ENCODE data around the genes DAG1 and MST1R.

DNA sequence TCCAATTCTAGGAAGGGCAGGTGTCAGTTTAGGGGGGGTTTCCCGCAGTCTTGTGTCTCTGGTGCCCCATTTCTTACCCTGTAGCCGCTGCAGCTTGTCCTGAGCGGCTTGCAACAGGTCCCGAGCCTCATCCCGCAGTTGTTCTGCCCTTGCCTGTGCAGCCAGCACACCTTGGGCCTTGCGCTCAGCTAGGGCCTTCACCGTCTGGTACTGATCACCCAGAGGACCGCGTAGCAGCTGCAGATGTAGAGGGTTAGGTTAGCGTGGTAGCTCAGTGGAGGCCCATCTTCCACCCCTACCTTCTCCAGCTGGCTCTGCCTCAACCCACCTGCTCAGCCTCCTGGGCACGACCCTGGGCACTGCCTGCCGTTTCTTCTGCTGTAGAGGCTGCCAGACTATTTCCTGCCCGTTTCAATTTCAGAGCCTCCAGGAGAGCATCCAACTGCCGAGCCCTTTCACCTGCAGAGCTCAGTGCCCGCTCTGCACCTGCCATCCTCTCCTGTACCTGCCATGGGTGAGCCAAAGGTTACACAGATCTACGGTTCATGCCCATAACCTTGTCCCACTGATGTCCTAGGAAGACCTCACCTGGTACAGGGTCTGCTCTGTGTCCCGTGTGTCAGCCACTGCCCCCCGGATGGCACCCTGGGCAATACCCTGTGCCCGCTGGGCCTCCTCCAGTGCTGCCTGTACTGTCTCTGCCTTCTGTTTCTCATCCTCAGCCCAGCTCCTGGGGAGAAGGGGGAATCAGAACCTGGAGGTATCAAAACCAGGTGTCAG lies 923 bp upstream of the USP19 start:
- PRO-cap, result no peak

- PRO-cap, result no peak
These were observed 5.8 kb downstream of the GPX1 start for GRCh38 chr3:49352244-49352884.

DNA sequence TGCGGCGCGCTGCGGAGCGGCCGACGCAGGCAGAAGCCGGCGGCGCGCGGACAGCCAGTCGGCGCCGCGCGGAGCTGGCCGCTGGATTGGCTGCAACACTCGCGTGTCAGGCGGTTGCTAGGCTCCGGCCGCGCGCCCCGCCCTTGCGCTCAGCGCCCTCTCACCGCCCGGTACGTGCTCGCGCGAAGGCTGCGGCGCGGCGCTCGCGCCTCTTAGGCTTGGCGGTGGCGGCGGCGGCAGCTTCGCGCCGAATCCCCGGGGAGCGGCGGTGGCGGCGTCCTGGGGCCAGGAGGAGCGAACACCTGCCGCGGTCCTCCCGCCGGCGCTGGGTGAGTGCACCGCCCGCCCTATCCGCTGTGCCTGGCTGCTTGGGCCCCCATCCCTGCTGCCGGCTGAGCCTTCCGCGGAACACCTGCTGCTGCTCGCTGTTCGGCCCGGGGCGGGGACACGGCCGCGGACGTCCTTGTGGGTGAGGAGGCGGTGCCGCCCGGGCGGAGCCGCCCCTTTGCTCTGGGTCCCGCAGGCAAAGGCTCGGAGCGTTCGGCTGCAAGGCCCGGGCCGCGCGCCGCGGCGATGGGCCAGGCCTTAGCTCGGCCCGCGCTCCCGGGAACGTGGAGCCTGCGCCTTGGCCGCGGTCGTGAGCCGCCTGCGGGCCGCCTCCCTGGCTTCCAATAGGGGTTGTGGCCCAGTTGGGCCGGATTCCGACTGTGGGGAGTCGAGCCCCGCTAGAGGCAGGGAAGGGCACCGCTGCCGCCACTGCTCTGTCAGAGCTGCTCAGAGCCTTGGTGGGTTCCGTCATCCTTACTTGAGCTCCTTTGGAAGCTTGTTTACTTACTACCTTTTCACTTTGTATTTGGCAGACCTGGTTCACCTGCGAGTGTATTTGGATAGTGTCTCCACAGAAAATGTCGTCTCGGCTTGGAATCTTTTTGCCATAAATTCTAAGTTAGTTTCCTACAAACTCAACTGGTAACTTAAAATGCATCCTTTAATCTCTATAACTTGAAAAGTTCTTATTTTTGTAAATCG lies at the start of gene DAG1:
DAG1 (plus strand) TSS at position 163 of the 1,029 bp plus-strand sequence.
- PRO-cap, result bidirectional peak, plus-strand start at position 185 of the sequence, minus-strand start outside the sequence; unidirectional peak, plus-strand start at position 215 of the sequence; bidirectional peak, plus-strand start at position 526 of the sequence, minus-strand start at position 414 of the sequence

- PRO-cap, result no peak
These were observed 31.1 kb downstream of the DAG1 start for GRCh38 chr3:49501039-49501750.

- PRO-cap, result no peak
These were observed 365 bp downstream of the APEH start for GRCh38 chr3:49674509-49674923.

DNA sequence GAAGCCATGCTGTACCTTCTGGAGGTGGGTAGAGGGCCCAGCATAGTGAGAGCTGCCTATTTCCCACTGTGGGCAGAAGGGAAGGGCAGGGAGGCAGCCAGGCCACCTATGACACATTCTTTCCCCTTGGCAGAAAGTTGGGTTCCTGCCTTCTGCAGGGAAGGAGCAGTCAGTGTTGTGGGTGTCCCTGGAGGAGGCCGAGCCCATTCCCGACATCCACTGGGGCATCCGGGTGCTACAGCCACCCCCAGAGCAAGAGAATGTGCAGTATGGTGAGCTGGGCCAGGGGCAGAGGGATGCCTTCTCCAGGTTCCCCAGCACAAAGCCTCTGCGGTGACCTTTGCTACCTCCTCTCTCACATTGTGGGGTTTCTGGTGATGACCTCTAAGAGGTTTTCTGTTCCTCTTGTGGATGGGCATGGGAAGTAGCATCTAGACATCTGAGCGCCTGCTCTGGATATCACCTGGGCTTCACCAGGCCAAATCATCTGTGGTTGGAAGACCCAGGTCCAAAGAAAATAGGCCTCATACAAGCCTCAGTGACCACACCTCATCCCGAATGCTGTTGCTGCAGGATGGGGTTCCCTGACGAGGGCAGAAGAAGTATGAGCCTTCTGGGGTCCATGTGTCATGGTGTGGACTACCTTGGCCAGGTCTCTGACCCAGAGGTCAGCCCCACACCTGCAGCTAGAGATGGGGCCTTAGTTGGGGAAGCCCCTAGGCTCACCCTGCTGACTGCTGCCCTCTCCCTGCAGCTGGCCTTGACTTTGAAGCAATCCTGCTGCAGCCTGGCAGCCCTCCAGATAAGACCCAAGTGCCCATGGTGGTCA lies 7.0 kb downstream of the APEH start:
- PRO-cap, result no peak

DNA sequence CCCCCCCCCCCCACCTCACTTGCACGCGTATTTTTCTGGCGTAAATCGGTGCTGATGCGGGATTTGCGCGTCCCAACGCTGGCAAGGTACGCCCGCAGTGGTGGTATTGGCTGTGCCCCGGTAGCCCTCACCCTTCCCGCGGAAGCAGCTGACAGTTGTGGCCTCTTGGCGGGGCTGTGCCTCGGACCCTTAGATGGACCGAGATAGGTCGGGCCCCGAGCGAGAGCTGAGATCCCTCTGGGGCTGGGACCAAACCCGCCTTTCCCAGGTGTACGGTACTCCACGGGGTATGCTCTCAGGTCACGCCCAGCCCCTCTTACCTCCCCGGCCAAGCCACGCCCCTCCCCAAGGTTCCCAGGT lies 3.0 kb downstream of the MST1 start:
- PRO-cap, result no peak

GRCh38 chr3:49720870-49722117 lies 1.8 kb upstream of the AMIGO3 start:
- PRO-cap, result no peak

DNA sequence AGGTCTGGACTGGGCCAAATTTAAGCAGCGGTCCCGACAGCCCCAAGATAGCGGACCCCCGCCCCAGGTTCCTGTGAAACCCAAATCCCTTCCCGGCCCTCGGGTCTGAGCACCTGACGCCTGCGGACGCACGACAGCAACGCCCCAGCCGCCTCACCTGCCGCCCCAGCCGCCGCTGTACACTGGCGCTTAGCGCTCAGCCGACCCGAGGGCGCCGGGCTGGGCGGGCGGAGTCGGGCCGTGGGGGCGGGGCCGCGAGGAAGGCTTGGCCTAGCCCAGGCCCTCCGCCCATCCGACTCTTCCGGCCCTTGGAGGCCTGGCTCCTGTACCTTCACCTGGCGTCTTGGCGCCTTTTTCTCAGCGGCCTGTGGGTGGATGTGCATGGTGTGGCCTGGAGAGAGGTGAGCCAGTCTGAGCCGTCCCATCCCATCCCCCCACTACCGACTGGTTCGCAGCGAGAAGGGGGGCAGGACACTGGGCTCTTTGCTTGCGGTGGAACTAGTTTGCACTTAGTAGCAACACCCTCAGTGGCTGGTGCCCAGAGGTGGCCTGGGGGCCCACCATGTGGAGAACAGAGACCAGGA lies at the start of gene MST1R:
MST1R (minus strand) TSS at position 184 of the 584 bp plus-strand sequence.
- PRO-cap, result unidirectional peak, minus-strand start at position 181 of the sequence

GRCh38 chr3:50012791-50013354 lies 72.9 kb downstream of the RBM6 start:
- PRO-cap, result no peak

GRCh38 chr3:50028801-50029352 lies 59.8 kb upstream of the RBM5 start:
- PRO-cap, result no peak

- PRO-cap, result no peak
These were observed 31.2 kb upstream of the RBM5 start for GRCh38 chr3:50057611-50057875.

- PRO-cap, result no peak
These were observed 3.1 kb downstream of the RBM5 start for GRCh38 chr3:50091716-50092306.

DNA sequence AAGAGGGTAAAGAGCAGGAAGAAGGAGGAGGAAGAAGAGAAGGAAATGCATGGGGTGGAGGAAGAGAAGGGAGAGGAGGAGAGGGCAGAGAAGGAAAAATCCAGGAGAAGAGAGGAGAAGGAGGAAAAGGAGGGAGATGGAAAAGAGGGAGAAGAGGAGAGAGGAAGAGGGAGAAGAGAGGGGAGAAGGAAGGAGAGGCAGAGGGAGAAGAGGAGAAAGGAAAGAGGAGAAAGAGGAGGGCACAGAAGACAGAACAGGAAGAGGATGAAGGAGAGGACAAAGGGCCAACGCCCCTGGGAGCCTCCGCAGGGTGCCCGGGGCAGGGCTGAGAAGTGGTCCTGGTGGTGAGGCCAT lies 1.3 kb upstream of the SEMA3F start:
- PRO-cap, result no peak

GRCh38 chr3:50154449-50155163 lies 518 bp upstream of the SEMA3F start:
- PRO-cap, result unidirectional peak, plus-strand start at chr3:50155058

DNA sequence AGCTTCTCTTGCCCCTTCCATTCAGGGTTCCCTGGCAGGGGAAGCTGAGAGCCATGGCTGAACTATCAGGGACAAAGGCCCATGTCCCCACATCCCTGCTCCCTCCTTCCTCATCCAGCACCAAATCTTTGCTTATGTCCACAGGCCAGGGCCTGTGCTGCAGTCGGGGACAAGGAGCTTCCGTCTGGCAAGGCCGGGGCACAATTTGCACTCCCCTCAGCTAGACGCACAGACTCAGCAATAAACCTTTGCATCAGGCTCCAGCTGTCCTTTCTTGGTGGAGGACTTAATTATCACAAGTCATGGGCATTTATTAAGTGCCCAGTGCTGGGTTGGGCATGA lies 4.8 kb downstream of the GNAT1 start:
- PRO-cap, result no peak

DNA sequence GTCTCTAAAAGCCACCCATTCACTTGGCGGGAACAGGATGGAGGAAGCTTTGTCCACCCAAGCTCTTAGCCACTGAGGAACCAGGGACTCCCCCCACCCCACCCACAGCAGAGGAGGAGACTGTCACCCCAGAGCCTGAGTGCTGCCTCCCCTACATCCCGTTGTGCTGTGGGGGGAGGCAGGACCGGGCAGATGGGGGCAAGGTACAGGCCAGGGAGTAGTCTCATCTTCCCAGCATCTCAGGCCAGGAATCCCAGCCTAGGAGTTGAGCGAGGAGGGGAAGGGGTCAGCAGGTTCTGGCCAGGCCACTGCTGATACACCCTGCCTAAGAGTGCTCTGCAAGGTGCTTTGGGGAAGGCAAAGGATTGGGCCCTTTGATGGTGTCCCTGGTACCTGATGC lies 6.1 kb downstream of the GNAI2 start:
- PRO-cap, result no peak

DNA sequence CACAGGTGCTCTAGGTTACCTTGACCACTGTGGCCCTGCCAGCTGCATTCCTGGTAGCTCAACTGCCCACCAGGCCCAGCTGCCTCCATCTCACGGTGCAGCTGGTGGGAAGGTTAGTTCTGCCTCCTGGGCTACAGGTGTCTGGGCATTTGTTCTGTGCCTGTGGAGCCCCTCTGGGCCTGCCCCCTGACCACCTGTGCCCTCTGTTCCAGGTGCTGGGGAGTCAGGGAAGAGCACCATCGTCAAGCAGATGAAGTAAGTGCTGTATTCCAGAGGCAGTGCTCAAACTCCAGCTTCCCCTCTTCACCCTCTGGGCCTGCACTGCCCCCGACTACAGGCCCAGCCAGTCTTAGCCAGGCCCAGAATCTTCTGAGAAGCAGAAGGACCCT lies 15.9 kb downstream of the GNAI2 start:
- PRO-cap, result no peak

GRCh38 chr3:50264248-50265456 lies 4.3 kb upstream of the SEMA3B start:
- PRO-cap, result no peak

DNA sequence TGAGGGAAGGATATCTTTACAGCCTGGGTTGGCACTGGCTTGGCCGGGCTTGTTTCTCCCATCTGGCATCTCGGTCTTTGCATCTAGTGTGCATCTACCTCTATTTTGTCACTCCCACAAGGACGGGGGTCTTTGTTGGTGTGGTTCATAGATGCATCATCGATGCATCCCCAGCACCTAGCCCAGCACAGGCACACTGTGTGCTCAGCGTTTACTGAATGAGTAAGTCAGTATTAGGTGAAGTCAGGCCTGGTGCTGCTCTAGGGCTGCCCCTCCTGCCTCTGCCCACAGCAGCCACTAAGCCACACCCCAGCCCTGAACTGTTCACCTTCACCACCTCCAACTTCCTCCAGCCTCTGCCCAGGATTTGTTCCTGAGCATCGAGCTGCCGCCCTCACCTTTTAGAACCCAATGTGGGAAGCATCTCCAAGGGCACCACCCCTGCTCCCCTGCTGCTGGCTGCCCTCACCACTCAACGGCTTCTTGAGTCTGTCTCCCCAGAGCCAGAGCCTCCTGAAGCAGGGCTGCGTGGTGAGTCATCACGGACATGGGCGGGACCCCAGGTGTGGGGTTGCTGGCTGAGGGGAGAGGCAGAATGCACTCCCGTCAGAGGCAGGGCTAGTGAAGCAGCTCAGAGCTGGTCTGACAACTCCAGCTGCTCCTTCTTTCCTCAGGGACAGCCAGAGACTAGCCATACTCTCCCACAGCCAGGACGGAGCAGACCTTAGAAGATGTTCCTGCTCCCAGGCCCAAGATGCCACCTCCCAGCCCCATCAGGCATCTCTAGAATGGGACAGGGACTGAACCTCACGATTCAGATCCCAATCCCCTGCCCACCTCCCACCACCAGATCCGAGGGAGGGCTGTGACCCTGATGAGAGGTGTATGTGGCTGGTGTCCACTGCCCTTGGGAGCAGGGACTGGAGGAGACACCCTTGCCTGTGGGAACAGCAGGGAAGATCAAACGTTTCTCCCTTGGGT lies 5.8 kb downstream of the HYAL2 start:
- PRO-cap, result no peak

Measured in mesenteric fat pad (tissue), 1 donor.